Aorta (tissue), 1 donor: ENCODE data around the gene ACTR3C.

DNA sequence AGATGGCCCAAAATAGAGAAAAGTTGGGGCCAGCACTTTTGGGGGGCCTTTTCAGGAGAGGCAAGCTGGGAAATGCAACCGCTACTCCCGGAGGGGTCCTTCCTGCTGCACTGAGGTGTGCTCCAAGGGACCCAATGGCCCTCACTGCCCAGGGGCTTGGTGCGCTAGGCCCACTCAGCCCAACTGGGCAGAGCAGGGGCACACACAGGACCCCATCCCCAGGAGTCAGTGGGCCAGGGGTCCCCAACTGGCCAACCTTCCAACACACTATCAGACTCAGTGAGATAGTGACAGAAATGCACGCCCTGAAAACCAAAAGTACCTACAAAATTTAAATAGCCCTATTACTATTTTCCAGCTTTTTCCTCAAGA, 12.9 kb upstream of the ZNF777 start:
- PRO-cap, result no peak

DNA sequence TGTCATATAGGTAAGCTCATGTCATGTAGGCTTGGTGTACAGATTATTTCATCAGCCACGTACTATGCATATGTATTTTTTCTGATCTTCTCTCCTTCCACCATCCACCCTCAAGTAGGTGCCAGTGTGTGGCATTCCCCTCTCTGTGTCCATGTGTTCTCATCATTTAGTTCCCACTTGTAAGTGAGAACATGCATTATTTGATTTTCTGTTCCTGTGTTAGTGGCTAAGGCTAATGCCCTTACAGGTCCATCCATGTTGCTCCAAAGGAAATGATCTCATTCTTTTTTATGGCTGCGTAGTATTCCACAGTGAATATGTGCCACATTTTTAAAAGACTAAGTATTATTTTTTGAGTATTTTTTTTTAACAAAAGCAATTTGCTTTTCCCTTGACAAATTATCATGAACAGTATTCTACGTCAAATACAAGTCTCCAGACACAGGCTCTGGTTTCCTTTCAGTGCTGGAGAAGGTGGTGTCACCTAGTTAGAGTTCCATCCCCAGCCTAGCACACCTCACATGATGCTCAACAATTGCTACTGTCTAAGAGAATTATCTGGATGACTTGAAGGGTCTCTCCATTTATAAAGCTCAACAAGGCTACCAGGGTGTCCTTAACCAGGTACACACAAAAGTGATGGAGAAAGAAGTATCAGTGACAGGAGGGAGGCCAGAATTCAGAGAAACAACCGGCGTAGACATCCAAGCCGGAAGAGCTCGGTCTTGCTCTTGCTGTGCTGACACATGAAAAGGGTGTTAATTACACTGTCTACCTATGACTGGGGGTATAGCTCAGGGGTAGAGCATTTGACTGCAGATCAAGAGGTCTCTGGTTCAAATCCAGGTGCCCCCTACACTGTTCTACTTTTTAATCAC, 86.6 kb upstream of the ZNF746 start:
- PRO-cap, result no peak

- PRO-cap, result no peak
Observed at GRCh38 chr7:149599029-149599350, 101.4 kb upstream of the ZNF746 start.

DNA sequence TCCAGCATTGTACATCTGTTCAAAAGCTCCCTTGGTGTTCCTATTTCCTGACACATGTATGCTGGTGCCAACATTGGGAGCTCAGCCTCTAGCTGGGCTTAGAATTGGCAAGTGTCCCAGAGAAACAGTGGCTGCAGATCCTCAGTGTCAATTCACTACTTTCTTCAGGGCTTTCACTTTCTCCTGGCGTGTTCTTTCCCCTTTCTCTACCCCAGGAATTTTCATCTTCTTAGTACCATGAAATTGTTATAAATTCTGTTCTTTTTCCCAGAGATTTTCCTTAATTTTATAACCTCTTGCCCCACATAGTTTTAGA, 44.4 kb upstream of the KRBA1 start:
- PRO-cap, result no peak

DNA sequence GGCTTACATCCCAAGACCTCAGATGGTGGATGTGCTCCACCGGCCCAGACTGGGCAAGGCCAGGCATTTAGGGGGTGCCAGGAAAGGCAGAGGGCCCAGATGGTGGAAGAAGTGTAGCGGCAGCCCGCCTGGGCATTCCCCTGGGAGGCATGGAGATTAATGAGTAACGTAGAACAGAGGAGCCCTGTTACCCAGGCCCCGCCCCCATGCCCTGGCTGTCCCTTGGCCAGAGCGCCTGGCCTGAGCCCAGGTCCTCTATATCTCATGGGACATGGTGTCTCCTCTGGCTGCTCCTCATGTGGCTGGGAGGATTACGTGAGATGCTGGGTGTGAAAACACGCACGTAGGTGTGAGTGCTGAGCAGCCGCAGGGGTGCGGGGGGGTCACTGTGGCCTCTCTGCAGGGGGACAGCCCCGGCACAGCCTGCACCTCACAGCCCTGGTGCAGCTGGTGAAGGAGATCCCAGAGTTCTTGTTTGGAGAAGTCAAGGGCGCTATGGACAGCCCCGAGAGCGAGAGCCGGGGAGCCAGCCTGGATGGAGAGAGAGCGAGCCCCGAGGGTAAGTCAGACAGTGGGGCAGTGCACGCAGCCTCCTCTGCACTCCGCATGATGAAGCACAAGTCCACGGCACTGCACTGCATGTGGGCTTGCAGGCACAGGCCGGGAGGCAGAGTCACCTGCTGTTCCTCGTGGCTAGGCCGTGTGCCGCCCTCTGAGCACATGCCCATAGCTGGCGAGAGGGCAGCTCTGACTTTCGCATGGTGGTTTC, 5.9 kb downstream of the KRBA1 start:
- PRO-cap, result no peak

DNA sequence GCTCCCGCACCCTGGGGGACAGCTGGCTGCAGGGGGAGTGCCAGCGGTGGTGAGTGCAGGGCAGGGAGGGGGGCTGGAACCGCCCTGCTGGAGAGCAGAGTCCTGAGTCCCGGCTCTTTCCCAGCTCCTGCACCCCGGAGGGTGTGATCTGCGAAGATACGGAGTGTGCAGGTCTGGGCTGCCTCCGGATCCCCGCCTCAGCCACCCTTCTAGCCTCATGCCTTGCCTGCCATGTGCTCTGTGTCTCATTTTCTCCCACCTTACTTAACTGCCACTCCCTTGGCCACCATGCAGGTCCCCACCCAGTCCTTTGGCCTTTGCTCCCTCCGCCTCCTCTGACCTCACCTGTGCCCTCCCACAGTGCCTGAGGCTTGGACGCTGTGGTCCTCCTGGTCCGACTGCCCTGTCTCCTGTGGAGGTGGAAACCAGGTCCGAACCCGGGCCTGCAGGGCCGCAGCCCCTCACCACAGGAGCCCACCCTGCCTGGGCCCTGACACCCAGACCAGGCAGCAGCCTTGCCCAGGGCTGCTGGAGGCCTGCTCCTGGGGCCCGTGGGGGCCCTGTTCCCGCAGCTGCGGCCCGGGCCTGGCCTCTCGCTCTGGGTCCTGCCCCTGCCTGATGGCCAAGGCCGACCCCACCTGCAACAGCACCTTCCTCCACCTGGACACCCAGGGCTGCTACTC, 16.5 kb upstream of the ZNF862 start:
- PRO-cap, result no peak

DNA sequence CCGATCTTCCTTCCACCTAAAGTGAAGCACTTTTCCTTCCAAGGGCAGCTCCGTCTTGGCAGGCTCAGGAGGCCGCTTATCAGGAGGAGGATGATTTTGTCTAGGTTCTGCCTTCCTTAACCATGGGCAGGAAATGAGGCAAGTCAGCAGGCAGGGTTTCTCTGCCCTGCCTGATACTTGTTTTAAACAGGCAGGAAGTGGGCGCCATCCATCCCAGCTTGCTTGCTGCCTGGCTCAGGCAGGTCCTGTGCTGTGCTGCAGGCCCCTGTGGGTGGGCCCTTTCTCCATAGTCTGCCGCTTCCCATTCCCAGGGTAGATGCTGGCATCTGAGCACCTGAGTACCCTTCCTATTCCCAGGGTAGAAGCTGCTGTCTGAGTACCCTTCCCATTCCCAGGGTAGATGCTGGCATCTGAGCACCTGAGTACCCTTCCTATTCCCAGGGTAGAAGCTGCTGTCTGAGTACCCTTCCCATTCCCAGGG, 8.2 kb upstream of the ATP6V0E2 start:
- PRO-cap, result no peak

DNA sequence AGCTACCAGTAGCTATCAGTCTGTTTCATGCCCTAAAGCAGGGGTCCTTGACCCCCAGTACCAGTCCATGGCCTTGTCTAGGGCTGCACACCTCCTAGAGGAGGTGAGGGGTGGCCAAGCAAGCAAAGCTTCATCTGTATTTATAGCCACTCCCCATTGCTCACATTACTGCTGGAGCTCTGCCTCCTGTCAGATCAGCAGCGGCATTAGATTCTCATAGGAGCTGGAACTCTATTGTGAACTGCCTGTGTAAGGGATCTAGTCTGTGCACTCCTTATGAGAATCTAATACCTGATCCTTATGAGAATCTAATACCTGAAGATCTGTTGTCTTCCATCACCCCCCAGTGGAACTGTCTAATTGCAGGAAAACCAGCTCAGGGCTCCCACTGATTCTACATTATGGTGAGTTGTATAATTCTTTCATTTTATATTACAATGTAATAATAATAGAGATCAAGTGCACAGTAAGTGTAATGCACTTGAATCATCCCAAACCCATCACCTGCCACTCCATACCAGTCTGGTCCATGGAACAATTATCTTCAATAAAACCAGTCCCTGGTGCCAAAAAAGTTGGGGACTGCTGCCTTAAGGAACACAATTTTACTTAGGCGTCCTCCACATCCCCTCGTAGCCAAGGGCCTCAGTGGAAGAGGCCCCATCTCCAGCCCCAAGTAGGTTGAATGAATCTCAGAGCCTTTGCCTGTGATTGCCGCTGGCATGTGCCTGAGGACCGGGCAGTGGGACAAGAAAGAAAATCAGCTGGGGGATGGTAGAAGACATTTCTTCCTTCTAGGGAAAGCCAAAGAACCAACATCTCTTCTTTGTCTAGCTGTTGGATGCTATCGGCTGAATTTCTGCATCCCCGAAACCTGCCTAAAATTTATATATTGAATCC, 154.8 kb upstream of the LRRC61 start:
- PRO-cap, result no peak

DNA sequence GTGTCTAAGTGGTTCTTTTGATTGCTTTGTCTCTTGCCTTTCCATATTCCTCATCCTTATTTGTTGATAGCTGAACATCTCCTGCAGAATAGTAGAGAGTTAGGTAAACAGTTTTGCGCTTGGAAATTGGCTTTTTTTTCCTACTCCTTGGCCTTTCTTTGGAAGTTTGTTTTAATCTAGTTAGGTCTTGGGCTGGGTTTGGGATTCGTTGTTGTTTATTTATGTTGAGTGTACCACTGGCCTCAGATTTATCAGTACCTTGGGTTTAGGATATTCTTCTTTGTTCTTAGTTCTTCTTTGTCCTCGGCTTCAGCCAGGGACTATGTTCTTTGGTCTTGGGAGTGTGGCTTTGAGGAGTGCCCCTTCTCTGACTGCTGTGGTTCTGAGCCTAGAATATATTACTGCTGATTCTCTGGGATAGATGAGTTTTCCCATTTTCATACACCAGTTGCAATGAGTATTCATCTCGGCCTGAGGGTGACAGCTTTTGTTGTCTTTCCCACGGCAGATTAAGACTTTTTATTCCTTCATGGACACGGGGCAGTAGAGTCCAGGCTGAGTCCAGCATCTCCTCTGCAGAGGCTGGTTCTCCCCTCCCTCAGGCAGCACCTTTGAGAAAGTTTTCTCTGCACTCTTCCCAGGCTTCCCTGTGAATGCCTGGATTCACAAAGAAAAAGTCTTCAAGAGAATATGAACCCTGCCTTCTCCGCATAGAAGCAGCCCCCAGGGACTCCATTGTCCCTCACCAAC, 126.4 kb upstream of the LRRC61 start:
- PRO-cap, result no peak

GRCh38 chr7:150322988-150324029, at the start of gene ACTR3C:
TSS of gene ACTR3C (minus strand) at chr7:150323545.
- PRO-cap, result bidirectional peak, plus-strand start at chr7:150323355, minus-strand start at chr7:150323183

GRCh38 chr7:150408227-150408640, 2.8 kb downstream of the ENSG00000284691 start:
- PRO-cap, result no peak

- PRO-cap, result no peak
Observed at GRCh38 chr7:150473989-150474641, 23.7 kb downstream of the GIMAP8 start.

GRCh38 chr7:150508002-150508702, 6.5 kb upstream of the GIMAP7 start:
- PRO-cap, result no peak

GRCh38 chr7:150629060-150630105, 2.8 kb downstream of the GIMAP6 start:
- PRO-cap, result no peak

GRCh38 chr7:150665698-150666318, 19.7 kb upstream of the GIMAP2 start:
- PRO-cap, result no peak

DNA sequence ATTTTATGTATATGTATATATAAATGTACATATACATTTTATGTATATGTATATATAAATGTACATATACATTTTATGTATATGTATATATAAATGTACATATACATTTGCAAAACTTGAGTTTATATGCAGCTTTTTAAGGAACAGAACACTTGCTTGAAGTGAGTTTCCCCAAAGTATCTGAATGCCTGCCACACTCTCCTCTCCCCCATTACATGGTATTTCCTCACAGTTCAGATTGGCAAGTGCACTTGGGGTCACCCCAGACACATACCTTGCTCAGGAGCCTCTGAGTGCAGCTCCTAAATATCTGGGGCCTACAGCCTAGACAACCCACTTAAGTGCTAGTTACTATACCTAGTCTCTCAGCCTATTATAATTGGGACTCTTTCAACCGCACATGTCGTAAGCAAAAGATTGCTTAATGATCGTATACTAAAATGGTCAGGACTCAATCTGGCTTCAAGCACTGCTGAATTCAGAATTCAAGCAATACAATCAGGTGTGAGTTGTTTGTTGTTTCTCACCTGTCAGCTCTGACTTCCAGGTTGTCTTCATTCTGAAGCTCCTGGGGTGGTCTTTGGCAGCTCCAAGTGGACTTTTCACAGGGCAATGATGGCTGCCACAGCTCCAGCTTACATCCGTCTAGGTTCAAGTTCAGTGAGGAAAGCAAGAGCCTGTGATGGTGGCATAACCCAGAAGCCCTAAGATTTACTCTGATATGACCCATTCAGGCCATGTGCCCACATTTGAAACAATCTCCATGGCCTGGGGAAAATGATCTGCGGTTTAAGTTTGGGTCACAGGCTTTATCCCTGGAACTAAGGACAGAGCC, 19.8 kb downstream of the TMEM176B start:
- PRO-cap, result no peak

DNA sequence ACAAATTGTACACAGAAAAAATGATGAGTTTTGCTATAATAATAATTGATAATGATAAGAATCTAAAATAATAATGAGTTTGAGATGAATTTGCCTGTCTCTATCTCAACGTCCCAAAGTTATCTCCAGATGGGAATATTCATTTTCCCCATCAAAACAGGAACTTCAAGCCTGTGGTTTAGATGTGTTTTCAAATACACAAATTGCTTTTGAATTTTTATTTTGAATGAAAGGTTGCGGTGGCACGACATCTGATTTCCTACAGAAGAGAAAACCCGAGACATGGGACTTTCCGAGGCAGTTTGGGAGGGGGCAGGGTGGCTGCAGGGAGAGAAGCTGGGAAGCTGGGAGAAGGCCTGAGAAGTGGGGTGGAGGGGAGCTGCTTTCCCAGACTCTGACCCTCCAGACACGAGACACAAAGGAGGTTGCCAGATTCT, 19.5 kb downstream of the TMEM176A start:
- PRO-cap, result no peak

DNA sequence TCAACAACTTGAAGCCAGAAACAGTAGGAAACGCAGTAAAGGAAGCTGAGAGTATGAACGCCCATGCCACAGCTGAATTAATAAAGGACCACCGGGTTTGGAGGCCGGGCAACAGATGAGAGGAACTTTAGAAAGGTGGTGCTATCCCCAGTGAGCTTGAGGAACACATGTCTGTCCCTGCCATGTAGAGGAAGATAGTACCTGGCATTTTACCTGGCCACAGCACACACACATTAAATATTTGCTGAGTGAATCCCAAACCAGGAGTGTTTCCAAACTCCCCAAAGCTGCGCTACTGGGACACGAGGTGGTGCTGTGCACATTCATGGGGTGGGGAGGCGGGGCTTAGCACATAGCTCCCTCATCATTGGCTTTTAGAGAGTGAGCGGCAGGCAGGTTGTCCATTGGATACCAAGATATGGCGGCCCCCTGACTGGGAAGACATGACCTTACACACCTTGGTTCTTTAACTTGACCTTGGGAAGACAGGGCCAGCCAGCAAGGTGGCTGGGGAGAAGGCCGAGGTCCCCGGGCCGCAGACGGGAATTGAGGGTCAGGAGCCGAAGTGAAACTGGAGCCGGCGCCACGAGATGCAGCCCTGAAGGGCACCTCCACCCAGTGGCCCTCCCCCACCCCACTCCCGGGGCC, 23.8 kb downstream of the TMEM176A start:
- PRO-cap, result no peak

- PRO-cap, result no peak
Observed at GRCh38 chr7:150968224-150968430, 10.0 kb downstream of the KCNH2 start.

GRCh38 chr7:150974386-150975456, 3.4 kb downstream of the KCNH2 start:
- PRO-cap, result no peak